PC-3 (cell line): ENCODE results near the gene GPATCH1.

- RAMPAGE, long total RNA: no peak
Measured at GRCh38 chr19:32902397-32902867, 32.9 kb upstream of the SLC7A9 start.

- RAMPAGE, long total RNA: no peak
Measured at GRCh38 chr19:33055576-33055893, 9.2 kb downstream of the RHPN2 start.

- RAMPAGE, long total RNA: no peak
Measured at GRCh38 chr19:33062549-33063231, 2.0 kb downstream of the RHPN2 start.

- RAMPAGE, long total RNA: start-site peak on the plus strand at chr19:33081176-33081187, 46 and 60 reads in 2 replicates
Measured at GRCh38 chr19:33080532-33081966, at the start of gene GPATCH1. Gene GPATCH1 (plus strand): TSS chr19:33081181.

DNA sequence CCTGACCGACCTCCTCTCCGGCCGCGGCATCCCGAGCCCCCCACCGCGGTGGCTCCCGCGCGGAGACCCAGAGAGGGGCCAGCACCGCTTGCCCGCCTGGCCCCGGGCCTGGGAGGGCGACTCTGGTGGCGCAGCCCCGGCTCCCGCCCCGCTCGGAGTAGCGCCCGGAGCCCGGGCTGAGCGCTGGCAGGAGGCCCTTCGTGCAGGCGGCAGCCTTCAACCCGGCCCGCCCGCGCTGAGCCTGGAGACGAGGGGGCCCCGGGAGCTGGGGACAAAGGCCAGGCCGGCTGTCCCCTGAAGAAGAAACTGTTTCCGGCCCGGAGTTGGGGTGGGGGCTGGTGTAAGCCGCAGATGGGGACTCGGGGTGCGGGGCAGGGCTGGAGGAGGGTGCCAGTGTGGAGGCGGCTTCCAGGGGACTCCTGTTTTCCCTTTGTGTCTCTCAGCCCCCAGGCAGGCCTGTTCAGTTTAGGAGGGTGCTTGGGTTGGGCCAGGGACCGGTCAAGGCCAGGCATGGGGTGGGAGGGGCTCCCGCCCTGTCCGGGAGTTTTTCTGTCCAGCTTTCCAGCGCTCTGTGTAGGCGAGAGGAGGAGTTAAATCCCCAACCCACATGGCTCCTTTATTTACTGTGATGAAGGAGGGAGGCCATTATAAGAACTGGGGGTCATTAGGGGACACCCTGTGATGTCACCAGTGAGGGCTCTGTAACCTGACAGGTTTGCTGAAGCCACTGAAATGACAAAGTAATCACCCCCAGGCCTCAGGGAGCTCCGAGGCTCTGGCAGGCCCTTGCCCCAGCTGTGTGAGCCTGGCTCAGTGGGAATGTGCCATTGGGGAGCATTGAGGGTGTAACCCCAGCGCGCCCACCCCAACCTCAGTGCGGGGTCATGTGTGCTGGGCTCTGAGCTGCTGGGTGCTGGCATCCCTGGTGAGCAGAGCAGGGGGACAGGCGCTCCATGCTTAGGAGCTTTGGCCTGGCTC lies 1.1 kb downstream of the LRP3 start:
- RAMPAGE, long total RNA: no peak

DNA sequence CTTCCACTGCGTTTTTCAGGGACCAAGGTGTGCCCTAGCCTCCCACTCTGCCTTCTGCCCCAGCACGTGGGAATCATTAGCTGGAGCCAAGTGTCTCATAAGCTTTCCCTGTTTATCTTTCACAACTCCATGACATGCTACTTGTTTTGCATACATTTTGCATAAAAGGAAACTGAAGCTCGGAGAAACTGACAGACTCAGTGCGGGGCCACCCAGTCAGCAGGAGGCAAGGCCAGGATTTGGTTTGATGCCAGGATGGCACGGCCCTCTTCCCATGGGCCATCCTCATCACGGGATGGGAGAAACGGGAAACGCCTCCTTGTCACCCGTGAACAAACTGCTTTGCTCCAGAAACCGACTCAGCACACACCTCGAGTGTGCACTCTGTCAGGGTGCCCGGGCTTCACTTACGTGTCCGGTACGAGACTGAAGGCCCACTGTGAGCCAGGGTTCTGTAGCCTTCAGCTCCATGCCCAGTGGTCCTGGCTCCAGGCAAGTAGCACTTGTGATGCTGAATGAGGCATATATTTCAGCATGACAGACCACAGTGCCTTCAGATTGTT lies 9.6 kb downstream of the CEBPA start:
- RAMPAGE, long total RNA: no peak

GRCh38 chr19:33296085-33296579 lies 6.2 kb downstream of the CEBPA start:
- RAMPAGE, long total RNA: no peak

GRCh38 chr19:33376469-33376915 lies 3.0 kb downstream of the CEBPG start:
- RAMPAGE, long total RNA: no peak

- RAMPAGE, long total RNA: no peak
Measured at GRCh38 chr19:33393374-33394067, 20.0 kb downstream of the CEBPG start.

- RAMPAGE, long total RNA: no peak
Measured at GRCh38 chr19:33396891-33397776, 23.6 kb downstream of the CEBPG start.

GRCh38 chr19:33506554-33507091 lies 15.0 kb downstream of the PEPD start:
- RAMPAGE, long total RNA: no peak

DNA sequence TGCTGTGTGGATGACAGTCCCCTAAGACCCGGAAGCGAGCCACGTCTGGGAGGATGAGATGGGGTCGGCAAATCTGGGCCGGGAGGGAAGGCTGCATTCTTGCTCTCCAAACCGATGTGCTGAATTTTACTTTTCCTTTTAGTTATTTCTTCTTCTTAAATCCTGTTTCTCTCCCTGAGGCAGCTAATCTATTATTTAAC lies 15.8 kb upstream of the KCTD15 start:
- RAMPAGE, long total RNA: no peak

DNA sequence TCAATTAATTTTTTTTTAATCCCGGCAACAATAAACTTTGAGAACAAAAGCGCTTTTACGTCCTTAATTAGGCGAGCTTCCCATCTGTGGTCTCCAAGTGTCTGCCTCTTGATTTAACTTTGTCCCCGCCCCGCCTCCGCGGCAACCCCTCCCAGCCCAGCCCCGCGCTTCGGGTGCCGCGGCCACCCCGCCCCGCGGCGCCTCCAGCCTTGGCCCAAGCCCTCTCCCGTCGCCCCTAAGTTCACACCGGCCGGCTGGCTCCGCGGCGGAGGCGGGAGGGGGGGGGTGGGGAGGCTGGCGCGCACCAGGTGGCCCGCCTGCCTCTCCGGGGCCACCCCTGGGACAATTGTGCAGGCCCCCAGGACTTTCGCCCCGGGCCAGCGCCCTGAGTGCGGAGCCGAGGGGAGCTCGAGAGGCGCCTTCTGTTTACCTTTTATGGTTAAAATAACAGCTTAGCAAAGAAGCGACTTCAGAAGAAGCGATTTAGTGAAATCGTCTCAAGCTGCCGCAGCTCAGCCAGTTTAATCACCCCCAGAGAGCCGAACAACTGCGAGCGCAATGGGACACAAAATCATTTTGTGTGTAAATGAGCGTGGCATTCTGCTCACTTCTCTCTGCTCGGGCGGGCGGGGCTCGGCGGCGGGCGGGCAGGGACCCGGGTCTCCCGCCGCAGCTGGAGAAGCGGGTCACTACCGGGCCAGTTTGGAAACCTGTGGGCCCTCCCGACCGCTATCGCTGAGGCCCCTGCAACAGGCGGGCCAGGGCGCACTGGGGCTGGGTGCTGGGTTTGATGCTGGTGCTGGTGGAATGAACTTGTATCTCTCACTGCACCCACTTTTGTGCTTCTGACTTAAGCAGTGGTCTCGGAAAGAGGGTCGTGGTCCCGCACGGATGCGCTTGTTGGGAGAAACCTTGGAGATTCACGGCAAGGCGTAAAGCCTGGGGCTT lies 1.4 kb downstream of the KCTD15 start:
- RAMPAGE, long total RNA: no peak

- RAMPAGE, long total RNA: no peak
Measured at GRCh38 chr19:33798761-33799270, 2.1 kb downstream of the KCTD15 start.

DNA sequence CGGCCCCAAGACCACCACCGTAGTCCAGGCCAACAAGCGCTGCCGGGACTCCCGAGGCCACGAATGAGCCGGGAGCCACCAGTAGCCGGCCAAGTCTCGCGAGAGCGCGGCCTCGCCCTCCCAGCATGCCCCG lies 137 bp upstream of the LSM14A start:
- RAMPAGE, long total RNA: no peak

- RAMPAGE, long total RNA: no peak
Measured at GRCh38 chr19:34207592-34208290, 35.4 kb downstream of the LSM14A start.

DNA sequence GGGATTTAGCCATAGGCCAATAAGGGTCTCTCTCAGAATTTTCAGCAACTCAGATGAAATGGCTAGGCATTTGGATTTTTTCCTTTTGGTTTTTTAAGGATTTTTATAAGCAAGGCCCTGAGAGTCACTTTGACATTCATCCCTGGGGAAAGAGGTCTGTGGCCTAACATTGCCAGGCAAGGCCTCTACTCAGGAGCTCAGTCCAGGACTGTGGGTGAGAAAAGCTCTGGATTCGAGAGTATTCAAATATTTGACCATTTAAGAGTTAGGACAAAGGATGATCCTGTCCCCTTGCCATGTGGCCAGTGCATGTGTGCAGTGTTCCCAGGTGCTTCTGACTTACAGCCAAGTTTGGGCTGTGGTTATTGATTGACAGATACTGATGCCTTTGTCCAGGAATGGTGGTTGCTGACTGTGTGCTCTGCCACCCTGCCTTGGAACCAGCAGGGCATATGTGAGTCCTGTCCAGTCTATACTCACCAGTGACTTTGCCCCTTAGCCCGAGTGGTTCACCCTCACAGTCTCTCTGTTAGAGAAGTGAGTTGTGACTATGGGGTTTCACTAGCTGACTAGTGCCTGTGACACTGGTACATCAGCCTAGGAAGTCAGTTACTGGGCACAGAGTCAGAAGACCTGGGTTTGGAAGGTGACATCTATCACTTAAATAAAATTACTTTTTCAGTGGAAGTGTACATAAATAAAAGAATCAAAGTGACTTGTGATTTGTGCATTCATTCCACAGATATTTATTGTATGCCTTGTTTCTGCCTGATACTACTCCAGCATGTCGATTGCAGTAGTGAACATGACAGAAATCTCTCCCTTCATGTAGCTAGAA lies 51.9 kb downstream of the GARRE1 start:
- RAMPAGE, long total RNA: no peak

GRCh38 chr19:34391062-34392053 lies 12.8 kb upstream of the PDCD2L start:
- RAMPAGE, long total RNA: no peak

DNA sequence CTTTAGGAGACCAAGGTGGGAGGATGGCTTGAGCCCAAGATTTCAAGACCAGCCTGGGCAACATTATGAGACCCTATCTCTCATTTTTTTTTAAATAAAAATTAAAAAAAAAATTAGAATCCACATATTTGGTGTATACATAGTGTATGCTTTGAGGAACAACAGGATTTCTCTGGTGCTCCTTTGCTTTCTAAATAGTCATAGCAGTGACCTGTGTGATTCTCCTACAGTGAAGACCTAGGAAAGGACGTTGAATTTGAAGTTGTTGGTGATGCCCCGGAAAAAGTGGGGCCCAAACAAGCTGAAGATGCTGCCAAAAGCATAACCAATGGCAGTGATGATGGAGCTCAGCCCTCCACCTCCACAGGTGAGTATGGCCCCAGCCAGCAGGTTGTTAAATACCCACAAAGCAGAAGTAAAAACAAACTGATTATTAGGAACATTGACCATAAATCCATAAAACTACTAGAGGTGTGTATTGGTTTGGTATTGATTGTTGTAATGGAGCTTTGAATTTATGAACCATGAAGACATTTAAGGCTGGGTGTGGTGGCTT lies 14.8 kb upstream of the WTIP start:
- RAMPAGE, long total RNA: no peak

GRCh38 chr19:34484204-34484794 lies 2.7 kb downstream of the WTIP start:
- RAMPAGE, long total RNA: no peak